ENCODE measurements around a stretch of chr10.

DNA sequence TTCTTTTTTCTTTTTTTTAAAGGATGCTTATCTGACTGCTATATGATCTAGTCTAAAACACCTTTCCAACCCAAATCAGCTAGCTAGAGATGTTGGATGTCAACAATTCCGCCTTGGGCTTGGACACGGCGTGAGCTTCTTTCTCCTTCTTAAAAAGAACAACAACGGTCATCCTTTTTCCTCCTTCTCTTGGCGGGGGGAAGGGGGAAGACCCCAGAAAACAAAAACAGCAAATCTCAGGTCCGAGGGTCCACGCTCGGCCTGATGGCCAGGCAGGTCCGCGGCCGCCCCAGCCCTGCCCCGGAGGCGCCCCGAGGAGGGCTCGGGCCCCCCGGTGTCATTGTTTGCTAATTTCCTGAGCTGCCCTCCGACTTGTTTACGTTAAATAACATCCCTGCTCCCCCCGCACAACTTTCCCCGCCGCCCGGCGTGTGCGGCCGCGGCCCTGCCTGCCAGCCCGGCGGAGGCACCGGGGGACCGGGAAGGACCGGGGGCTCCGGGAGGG is 876 bp downstream of the BEND7 start:
- PRO-cap = no peak
- RAMPAGE, long total RNA, 2 experiments = no peak in any of the 2 experiments

DNA sequence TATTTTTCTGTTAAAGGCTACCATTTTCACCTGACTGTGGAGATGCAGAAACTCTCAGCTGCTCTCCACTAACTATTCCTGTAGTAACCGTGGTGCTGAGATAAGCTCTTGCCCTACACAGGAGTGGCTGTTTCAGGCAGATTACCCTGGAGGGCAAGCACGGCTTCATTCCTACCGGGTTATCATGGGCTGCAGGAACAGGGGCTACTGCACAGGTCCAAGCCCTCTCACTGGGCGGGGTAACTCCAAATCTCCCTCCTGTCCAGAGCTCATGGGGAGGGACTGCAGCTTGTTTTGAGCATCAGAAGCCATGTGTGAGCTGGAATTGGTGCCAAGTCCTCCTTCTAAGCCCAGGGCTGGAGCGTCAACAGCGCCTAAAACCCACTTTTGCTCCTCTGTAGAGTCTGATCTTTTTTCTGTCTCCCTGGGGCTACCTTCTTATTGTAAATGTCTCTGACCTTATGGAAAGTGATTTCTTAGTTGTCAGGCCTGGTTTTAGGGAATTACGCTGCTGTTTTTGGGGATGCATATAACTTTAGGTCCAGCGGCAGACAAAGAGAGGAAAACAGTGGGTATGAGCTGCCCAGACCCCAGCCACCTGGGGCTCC is 119.1 kb downstream of the PRPF18 start:
- PRO-cap = no peak
- RAMPAGE, long total RNA, 2 experiments = no peak in any of the 2 experiments

- PRO-cap = no peak
- RAMPAGE, long total RNA, 2 experiments = no peak in any of the 2 experiments
These were observed 279.4 kb downstream of the PRPF18 start for GRCh38 chr10:13866101-13866533.

- PRO-cap = no peak
- RAMPAGE, long total RNA, 2 experiments = no peak in any of the 2 experiments
These were observed 295.6 kb downstream of the PRPF18 start for GRCh38 chr10:13882185-13882894.

DNA sequence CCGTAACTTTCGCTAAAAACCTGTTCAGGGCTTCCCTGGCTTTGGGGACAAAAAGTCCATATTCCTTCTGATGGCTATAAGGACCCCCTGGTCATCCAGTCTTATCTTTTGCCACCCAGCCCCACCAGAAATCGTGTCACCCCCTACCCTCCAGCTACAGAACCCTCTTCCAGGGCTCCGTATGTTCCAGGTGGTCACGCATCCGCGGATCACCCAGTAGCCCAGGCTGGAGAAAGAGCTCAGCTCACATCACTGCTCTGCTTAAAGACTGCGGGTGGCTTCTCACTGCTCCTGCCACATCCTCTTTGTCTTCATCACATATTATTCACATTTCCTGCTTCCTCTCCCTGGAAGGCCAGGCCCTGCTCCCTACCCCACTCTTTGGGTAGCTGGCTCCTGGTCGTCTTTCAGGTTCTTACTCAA is 307.5 kb downstream of the PRPF18 start:
- PRO-cap = no peak
- RAMPAGE, long total RNA, 2 experiments = no peak in any of the 2 experiments

- PRO-cap = no peak
- RAMPAGE, long total RNA, 2 experiments = no peak in any of the 2 experiments
These were observed 343.3 kb downstream of the FRMD4A start for GRCh38 chr10:13987427-13987912.

- PRO-cap = no peak
- RAMPAGE, long total RNA, 2 experiments = no peak in any of the 2 experiments
These were observed 307.1 kb downstream of the FRMD4A start for GRCh38 chr10:14023661-14023943.

DNA sequence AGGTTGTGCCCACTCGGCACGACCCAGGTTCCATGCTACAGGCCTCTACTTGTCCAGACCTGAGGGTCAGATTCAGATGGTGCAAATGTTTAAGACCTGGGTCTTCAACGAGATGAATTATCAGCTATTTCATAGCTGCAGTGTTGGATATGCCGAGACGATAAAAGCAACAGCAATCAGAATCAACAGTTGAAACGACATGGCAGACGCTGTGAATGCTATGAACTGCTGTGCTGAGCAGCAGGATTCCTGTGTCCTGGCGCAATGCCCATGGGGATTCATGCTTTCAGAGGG is 256.5 kb downstream of the FRMD4A start:
- PRO-cap = no peak
- RAMPAGE, long total RNA, 2 experiments = no peak in any of the 2 experiments

GRCh38 chr10:14074566-14074859 is 256.2 kb downstream of the FRMD4A start:
- PRO-cap = no peak
- RAMPAGE, long total RNA, 2 experiments = no peak in any of the 2 experiments

DNA sequence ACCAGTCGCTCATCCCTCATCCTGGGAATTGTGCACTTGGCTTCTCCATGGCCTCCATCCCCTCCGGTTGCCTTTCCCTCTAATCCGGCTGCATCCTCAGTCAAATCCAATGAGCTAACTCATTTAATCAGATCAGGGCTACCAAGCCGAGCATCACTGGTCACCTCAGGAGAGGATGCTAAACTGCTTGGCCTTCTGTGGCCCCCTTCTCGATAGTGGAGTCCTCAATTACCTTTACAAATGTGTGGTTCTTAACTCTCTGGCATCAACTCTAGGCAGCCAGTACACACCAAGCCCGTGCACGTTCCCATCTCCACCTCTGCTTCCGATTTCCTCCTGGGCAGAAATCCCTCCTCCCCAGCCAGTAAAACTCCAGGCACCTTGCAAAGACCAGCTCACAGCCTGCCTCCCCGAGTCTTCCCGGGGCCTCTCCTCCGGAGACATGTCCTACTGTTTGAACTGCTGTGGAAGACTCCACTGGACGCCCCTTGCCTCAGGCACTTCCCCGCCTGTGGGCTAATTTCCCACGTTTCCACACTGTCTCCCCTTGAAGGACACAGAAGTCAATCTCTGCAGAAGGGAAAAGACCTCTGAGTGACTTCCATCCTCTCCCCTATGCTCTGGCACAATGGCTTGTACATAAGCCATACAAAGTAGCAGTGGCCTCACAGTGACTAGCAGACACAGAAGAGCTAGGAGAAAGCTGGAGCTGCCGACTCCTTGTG is 210.6 kb upstream of the FRMD4A start:
- PRO-cap = no peak
- RAMPAGE, long total RNA, 2 experiments = no peak in any of the 2 experiments

DNA sequence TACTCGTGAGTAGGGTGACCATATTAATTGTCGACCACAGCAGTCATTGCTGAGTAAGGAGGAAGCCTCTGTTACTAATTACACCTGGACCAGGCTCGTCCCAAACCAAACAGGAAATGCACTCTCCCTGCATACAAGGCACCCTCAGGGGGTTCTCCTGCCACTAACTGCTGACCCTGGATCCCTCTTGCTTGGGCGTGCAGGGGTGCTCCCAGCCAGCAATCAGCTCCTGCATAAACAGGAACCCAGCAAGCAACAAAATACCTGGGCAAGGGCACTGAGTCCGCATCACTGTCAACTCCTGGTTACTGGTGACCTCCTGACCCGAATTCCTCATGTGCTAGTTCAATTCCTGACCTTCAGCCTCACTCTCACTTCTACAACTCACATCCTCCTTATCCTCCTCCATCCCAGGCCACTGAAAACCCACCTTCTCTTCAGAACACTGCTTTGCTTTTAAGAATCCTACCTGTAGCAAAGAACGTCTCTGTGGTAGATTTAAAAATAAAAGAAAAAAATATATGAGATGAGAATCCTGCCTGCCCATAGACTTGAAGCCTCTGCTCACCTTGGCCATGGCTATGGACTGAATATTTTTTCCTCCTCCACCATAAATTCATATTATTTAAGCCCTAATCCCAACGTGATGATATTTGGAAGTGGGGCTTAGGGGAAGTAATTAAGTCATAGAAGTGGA is 188.7 kb downstream of the FAM107B start:
- PRO-cap = no peak
- RAMPAGE, long total RNA, 2 experiments = no peak in any of the 2 experiments

GRCh38 chr10:14603266-14604026 is 171.3 kb downstream of the FAM107B start:
- PRO-cap = no peak
- RAMPAGE, long total RNA, 2 experiments = no peak in any of the 2 experiments

GRCh38 chr10:14634631-14635054 is 140.1 kb downstream of the FAM107B start:
- PRO-cap = no peak
- RAMPAGE, long total RNA, 2 experiments = no peak in any of the 2 experiments

- PRO-cap = no peak
- RAMPAGE, long total RNA, 2 experiments = no peak in any of the 2 experiments
These were observed 25.5 kb downstream of the FAM107B start for GRCh38 chr10:14749043-14749780.

- PRO-cap = no peak
- RAMPAGE, long total RNA, 2 experiments = no peak in any of the 2 experiments
These were observed 692 bp downstream of the FAM107B start for GRCh38 chr10:14773784-14774625.

DNA sequence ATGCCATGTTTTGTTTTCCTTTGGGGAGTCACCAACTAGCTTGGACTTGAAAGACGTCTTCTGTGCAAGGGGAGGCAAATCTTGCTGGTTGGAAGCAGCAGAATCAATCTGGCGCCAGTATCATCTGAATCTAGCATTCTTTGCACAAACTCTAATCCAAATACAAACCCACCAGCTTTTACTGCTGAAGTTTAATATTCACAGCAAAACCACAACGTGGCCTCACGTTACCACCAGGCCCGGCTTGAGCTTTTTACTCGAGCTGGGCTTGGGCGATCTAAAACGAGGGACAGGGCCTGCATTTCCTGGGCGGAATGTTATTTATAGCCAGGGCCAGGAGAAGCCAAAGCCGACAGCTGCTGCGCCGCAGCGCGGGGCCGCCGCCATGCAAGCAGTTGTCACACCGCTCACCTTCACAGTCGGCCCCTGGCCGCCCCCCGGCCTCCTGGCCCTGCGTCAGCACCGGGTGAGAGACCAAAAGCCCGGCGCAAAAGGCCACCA is 366 bp downstream of the CDNF start:
- PRO-cap = no peak
- RAMPAGE, long total RNA, 2 experiments = no peak in any of the 2 experiments

DNA sequence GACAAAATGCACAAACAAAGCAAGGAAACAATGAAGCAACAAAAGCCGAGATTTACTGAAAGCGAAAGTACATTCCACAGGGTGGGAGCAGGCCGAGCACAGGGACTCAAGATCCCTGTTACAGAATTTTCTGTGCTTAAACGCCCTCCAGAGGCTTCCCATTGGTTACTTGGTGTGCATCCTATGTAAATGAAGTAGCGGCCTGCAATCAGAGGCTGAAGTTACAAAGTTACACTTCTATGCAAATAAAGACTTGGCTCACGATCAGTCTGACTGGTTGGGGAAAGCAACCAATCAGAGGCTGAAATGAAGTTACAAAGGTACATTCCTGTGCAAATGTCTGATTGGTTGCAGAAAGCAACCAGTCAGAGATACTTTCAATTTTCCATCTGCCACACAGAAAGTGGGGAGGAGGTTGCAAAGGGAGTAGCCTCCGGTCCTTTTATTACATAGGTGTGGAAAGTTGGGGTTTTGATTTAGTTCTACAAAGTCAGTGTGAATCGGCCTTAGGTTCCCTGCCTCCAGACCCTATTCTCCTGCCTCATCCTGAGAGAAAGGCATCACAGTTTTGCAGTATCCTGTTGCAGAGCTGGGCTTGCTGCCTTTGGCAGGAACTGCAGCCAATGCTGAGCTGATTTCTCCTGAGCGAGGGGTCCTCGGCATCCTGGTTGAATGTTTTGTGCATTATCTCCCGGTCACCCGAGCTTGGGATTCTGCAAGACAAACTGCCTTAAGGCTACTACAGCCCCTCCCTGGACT is 3.9 kb downstream of the ACBD7 start:
- PRO-cap = bidirectional peak, plus-strand start at position 399 of the sequence, minus-strand start at position 114 of the sequence; unidirectional peak, plus-strand start at position 479 of the sequence
- RAMPAGE, long total RNA, 2 experiments = no peak in any of the 2 experiments

- PRO-cap = unidirectional peak, plus-strand start at chr10:15136351
- RAMPAGE, long total RNA, 2 experiments = no peak in any of the 2 experiments
These were observed 32.3 kb downstream of the NMT2 start for GRCh38 chr10:15136195-15136586.

- PRO-cap = no peak
- RAMPAGE, long total RNA, 2 experiments = no peak in any of the 2 experiments
These were observed 27.4 kb downstream of the NMT2 start for GRCh38 chr10:15141032-15141554.

GRCh38 chr10:15169553-15169959 is 1.1 kb upstream of the NMT2 start:
- PRO-cap = no peak
- RAMPAGE, long total RNA, 2 experiments = no peak in any of the 2 experiments

Data from prostate gland (tissue), 2 donors.